Uterus (tissue), 7 donors: ENCODE results near the genes IFT80, SMC4, WDR49 and SERPINI1.

- PRO-cap, 4 experiments = peak in 1 of 4 experiments; most common plus-strand start chr3:159795288 (in 1); most common minus-strand start chr3:159795149 (in 1)
- RAMPAGE, long total RNA, 2 experiments = no peak in any of the 2 experiments
- RRBS = no CpG with 5 or more reads among the region's 10 CpGs
These were observed 430.1 kb upstream of the C3orf80 start for GRCh38 chr3:159794879-159795777.

GRCh38 chr3:159840875-159841398, 384.3 kb upstream of the C3orf80 start:
- PRO-cap, 4 experiments = no peak in any of the 4 experiments
- RAMPAGE, long total RNA, 2 experiments = no peak in any of the 2 experiments
- RRBS = no CpG with 5 or more reads among the region's 3 CpGs

DNA sequence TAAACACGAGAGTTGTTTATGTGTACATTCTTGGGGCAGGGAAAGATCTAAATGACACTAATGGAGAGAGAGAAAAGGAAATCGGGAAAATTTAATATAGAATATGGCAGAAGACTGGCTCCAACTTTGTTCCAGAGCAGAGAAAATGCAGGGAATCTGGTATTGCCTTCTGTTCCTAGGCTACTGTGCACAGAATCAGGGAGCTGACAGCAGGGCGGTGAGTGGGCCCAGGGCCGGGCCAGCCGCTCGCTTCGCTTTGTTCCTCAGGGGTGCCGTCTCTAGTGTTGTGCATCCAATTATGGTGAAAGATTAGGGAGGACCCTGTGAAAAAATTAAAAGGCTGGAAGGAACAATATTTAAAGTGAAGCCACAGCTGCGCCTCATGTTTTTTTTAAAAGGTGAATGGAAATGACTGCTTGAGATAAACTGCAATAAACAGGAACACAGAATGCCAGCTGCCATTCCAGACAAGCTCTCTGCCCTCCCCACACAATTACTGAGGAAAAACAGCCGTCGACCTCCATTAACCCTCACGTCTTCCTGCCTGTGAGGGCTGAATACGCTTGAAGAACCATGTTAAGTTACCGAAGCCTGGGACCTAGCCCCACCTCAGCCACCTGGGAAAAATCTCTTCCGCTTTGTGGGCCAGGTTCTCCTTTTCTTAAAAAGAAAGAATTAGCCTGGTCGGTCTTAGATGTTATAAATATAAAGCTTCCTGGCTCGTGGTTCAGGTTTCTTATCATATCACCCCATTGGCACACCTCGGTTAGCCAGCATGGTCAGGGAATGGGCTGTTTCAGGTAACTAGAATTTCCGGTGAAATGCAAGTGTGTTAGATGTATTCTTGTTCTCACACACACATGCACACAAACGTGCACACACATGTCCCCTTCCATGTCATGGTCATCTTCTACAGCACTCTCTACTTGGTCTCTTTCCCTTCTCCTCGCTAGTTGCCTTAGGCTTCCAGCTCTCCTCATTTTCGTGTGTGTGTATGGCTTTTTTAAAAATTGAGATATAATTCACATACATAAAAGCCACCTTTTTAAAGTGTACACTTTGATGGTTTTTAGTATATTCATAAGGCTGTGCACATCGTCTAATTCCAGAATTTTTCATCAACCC, 368.4 kb upstream of the C3orf80 start:
- PRO-cap, 4 experiments = peak in 1 of 4 experiments; most common minus-strand start position 271 of the sequence (in 1)
- RAMPAGE, long total RNA, 2 experiments = no peak in any of the 2 experiments
- RRBS = no CpG with 5 or more reads among the region's 23 CpGs

DNA sequence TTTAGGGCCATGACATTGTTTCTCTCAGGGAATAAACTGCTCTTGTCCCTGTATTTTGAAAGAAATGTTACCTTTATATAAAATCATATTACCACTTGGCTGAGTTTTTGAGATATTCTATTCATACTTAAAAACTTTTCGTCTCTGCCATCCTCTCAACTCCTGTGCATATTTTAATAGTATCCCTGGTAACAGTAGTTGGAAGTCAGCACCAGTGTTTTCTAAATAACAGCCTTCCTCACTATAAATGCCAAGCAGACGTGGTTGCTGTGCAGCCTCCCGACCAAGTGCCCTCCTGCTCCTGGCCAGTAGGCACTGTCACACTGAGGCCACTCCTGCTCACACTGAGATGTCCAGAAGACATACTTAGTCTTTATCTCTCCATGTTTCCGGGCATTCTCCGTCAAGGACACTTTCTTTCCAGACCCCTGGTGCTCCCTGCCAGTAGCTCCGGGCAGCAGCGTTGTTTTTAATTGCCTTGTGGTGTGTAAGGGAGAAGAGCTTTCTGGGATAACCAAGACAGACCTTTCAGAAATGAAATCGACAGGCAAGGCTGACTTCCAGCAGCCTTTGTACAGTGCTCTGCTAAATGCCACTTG, 342.5 kb upstream of the C3orf80 start:
- PRO-cap, 4 experiments = no peak in any of the 4 experiments
- RAMPAGE, long total RNA, 2 experiments = no peak in any of the 2 experiments
- RRBS = 27% methylated on average over 3 of the region's 8 CpGs

DNA sequence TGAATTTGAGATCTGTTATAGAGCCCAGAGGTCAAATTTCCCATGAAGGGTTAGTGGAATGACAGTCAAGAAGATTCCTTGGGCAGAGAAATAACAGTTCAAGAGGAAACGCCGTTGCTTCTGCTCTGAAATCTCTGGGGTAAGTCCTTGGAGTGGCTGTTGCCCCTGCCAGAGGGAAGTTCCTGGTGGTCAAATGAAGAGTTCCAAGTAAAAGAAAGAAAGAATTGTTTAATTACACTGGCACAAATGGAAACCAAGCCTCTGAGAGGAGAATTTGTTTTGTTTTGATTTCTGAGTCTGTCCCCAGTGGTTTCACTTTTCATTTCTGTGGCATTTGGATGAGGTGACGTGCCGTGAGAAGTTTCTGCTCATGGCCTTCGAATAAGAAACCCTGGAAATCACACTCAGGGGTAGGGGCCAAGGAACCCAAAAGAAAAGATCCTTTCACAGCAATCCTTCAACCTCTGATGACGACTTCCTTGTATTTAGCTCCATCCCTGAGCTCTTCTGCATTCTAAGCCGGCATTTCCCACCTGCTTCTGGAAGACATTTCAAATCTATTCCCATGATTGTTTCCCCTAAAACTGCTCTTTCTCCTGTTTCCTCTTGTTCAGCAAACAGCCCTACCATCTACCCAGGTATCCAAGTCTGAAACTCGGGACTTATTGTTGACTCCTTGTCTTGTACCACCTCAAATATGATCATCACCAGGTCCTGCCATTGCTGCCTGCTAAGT, 313.9 kb upstream of the C3orf80 start:
- PRO-cap, 4 experiments = no peak in any of the 4 experiments
- RAMPAGE, long total RNA, 2 experiments = no peak in any of the 2 experiments
- RRBS = no CpG with 5 or more reads among the region's 8 CpGs

DNA sequence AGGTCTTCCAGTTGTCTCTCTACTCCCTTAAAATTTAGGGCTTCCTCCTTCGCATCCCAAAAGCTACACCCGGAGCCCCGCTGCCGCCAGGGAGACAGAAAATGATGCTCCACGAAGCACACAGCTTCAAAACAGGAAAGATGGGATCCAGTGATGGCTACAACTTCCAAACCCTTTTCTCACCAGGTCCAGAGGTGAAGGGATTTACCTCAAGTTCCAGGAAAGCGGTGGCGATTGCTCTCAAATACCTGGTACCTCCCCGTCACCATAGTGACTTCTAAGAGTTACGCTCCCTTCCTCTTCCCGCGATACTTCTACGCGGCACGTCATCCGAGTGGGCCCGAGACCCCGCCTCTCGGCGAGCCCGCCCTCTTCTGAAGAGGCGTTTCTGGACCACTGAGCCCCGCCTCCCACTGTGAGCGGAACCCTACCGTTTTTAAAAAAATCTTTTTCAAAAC, at the start of gene IFT80:
Gene IFT80 (minus strand): TSS at position 288 of the 458 bp plus-strand sequence.
- PRO-cap, 4 experiments = peak in 4 of 4 experiments; most common plus-strand start position 353 of the sequence (in 1); most common minus-strand start position 279 of the sequence (in 4)
- RAMPAGE, long total RNA, 2 experiments = start-site peak on the minus strand in 1 of 2 experiments, centred at position 278 of the sequence, 106 reads per replicate
- RRBS = no CpG with 5 or more reads among the region's 24 CpGs

- PRO-cap, 4 experiments = peak in 4 of 4 experiments; most common plus-strand start chr3:160399651 (in 4); most common minus-strand start chr3:160399530 (in 2)
- RAMPAGE, long total RNA, 2 experiments = start-site peak on the plus strand in 1 of 2 experiments, at chr3:160399623-160399669 at its widest, 11 reads per replicate
- RRBS = 2% methylated on average over 5 of the region's 53 CpGs
These were observed at the start of gene SMC4 for GRCh38 chr3:160399396-160400198. Gene SMC4, plus strand, starts transcription at chr3:160399650.

DNA sequence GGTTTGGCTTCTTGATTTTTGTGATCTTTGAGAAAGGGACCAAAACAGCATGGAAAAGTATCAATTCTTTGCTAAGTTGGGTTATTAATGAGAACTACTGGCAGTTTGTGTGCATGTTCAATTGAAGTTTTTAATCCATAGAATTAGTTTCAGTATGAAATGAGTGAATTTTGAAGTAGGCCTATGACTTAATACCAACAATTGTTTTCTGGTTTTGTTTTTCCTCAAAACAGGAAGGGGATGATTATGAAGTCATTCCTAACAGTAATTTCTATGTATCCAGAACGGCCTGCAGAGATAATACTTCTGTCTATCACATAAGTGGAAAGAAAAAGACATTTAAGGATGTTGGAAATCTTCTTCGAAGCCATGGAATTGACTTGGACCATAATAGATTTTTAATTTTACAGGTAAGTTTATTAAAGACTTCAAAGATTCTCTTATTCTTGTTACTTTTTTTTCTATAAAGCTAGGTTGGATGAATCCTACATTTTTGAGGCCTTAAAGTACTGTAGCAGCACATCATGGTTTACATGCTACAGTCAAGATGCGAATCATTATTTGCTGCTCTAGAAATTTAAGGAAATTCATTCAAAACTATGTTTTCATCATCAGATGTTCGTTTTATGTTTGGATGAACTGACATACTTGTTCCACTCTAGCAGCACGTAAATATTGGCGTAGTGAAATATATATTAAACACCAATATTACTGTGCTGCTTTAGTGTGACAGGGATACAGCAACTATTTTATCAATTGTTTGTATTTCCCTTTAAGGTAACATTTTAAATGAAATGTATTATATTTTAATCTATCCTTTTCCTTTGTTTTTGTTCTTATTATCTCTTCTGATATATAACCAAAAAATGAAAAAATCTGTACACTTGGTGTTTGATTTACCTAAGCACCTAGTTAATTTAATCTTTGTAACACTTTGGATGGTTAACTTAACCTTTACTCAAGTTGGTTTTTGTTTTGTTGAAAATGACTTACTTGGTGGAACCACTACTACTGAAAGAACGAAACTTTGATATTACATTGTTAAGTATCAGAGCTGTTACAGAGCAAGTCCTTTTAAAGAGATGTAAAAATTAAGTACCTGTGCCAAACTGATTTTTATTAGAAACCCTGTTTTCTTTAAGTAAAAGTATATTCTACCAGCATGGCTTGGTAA, 5.0 kb downstream of the SMC4 start:
- PRO-cap, 4 experiments = peak in 2 of 4 experiments; most common plus-strand start position 513 of the sequence (in 2)
- RAMPAGE, long total RNA, 2 experiments = no peak in any of the 2 experiments
- RRBS = no CpG with 5 or more reads among the region's 7 CpGs

DNA sequence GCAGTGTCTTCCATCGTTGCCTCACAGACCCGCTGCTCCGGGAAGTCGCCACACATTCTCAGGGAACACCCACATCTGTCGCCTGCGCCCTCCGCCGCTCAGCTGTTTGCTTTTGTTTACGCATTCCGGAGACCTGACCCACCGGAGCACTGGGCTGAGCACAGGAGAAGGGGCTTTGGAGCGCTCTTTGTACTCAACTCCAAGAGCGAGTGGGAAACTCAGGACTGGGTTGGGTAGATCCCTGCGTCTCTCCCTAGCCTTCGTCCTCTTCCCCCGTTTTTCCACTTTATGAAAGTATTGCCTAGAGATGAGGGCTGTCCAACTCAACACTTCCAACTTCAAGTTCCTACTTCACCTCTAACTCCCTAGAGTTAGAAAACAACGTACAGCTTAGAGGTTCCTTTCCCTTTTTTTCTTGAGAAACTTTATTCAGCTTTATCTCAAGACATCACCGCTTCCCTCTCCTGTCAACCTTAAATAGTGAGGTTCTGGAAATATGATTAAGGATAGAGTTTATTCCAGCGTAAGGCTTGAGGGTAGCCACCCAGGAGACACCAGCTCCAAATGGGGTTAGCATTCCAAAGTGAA, 777 bp upstream of the TRIM59 start:
- PRO-cap, 4 experiments = no peak in any of the 4 experiments
- RAMPAGE, long total RNA, 2 experiments = no peak in any of the 2 experiments
- RRBS = 26% methylated on average over 8 of the region's 19 CpGs

DNA sequence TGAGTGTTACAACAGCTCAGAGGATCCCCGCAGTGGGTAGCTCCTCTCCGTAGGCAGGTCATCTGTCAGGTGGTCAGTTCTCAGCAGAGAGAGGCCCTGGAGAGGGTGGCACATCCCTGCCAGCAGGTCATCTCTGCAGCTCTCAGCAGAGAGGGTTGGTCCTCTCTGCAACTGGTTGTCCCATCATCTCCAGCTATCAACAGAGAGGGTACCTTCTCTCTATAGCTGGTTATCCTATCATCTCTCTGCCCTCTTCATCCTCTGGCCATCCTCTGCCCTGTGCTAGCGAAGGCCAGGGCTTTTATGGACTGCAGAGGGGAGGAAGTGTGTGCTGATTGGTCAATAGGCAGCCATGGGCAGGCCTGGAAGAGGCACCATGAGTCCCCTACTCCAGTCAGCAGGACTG, 10.3 kb upstream of the TRIM59 start:
- PRO-cap, 4 experiments = no peak in any of the 4 experiments
- RAMPAGE, long total RNA, 2 experiments = no peak in any of the 2 experiments
- RRBS = no CpG with 5 or more reads among the region's 3 CpGs

GRCh38 chr3:160817509-160818153, 61.6 kb downstream of the PPM1L start:
- PRO-cap, 4 experiments = no peak in any of the 4 experiments
- RAMPAGE, long total RNA, 2 experiments = no peak in any of the 2 experiments
- RRBS = no CpG with 5 or more reads among the region's 1 CpG

DNA sequence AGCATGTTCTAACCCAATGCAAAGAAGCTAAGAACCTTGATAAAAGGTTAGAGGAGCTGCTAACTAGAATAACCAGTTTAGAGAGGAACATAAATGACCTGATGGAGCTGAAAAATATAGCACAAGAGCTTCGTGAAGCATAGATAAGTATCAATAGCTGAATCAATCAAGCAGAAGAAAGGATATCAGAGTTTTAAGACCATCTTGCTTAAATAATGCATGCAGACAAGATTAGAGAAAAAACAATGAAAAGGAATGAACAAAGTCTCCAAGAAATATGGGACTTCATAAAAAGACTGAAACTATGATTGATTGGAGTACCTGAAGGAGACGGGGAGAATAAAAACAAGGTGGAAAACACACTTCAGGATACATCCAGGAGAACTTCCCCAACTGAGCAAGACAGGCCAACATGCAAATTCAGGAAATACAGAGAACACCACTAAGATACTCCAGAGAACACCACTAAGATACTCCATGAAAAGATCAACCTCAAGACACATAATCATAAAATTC, 130.9 kb downstream of the PPM1L start:
- PRO-cap, 4 experiments = no peak in any of the 4 experiments
- RAMPAGE, long total RNA, 2 experiments = no peak in any of the 2 experiments
- RRBS = no CpG with 5 or more reads among the region's 2 CpGs

DNA sequence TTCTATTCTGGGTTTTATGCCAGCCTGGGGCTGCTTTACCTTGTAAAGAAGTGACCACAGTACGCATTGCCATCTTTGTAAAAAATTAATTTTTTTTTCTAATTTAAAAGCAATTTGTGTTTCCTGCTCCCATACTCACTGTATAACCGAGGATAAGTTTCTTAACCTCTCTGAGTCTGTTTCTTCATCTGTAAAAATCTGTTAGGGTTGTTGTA, 151.3 kb downstream of the B3GALNT1 start:
- PRO-cap, 4 experiments = no peak in any of the 4 experiments
- RAMPAGE, long total RNA, 2 experiments = no peak in any of the 2 experiments
- RRBS = no CpG with 5 or more reads among the region's 2 CpGs

DNA sequence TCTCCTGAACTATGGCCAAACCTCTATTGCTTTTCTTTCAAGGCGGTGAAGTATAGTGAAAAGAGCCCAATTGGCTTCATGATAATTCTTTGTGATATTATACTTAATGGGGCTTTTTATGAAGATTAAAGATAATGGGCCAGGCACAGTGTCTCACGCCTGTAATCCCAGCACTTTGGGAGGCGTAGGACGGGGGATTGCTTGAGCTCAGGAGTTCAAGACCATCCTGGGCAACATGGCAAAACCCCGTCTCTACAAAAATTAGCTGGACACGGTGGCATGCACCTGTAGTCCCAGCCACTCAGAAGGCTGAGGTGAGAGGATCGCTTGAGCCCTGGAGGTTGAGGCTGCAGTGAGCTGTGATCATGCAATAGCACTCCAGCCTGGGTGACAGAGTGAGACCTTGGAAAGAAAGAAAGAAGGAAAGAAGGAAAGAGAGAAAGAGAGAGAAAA, 124.9 kb downstream of the B3GALNT1 start:
- PRO-cap, 4 experiments = no peak in any of the 4 experiments
- RAMPAGE, long total RNA, 2 experiments = no peak in any of the 2 experiments
- RRBS = no CpG with 5 or more reads among the region's 7 CpGs

DNA sequence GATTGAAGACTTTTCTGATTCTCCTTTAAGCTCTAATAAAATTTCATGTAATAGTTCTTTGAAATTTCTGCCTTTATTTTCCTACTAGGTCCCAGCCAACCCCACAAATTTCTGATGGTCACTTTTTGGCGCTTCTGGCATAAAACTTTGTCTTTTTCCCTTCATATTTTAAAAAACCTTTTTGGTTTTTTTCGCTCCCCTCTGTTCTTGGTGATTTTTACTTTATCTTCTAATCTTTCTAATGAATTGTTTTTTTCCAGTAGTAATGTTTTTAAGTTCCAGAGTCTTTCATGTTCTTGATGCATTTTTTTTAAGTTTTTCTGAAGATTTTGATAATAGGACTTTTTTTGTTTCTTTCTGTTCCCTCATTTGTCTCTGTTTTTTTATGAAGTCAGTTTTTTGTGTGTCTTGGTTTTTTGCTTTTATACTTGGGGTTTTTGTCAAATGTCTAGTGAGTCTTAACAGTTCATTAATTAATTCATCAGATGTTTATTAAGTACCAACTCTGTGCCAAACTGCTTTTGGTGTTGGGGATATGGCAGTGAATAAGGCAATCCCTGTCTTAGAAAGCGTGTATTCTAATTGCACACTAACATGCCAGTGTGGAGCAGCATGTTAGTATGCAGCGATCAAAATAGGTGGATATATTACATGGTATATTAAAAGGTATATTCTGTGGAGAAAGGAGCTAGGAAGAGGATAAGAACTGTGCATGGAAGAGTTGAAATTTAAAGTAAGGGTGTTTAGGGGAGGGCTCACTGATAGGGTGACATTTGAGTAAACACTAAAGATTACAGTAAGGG, 7.3 kb downstream of the NMD3 start:
- PRO-cap, 4 experiments = no peak in any of the 4 experiments
- RAMPAGE, long total RNA, 2 experiments = no peak in any of the 2 experiments
- RRBS = no CpG with 5 or more reads among the region's 4 CpGs

- PRO-cap, 4 experiments = no peak in any of the 4 experiments
- RAMPAGE, long total RNA, 2 experiments = no peak in any of the 2 experiments
- RRBS = no CpG with 5 or more reads among the region's 36 CpGs
These were observed 1526.4 kb downstream of the SI start for GRCh38 chr3:163551677-163552595.

DNA sequence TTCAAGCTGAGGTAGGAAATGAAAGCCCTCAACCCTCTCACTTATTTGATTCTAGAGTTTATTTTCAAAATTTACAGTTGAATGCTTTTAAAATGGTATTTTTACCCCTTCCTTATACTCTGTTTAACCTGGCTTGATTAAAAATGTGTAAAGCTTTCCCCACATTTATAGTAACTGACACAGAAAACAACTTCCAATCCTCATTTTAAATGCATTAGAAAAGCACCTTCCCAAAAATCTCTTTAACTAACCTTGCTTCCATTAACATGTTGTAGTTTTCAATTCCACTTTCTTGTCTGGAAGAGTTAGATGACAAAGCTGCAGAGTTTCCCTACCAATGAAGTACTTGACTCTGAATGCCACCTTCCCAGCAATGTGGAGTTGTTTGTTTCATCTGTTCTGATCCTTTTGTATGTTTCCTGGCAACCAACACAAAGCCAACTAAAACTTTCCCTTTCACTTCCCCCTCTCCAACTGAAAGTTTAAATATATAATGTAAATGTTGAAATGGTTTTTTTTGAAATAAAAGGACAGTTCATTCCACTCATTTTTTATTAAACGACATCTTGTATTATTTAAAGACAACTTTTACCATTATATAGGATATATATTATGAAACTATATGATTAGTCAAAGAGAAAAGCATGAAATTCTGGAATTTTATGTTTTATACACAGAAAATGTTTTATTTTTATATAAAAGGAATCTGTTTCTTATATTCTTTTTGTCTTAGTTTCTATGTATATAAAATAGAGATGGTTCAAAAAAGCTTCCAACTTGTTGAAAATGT, at the start of gene WDR49:
Gene WDR49 (minus strand): TSS at position 360 of the 790 bp plus-strand sequence.
- PRO-cap, 4 experiments = no peak in any of the 4 experiments
- RAMPAGE, long total RNA, 2 experiments = start-site peak on the minus strand in 1 of 2 experiments, centred at position 365 of the sequence, 9 reads per replicate
- RRBS = no CpG with 5 or more reads among the region's 1 CpG

- PRO-cap, 4 experiments = no peak in any of the 4 experiments
- RAMPAGE, long total RNA, 2 experiments = no peak in any of the 2 experiments
- RRBS = no CpG with 5 or more reads among the region's 1 CpG
These were observed 16.1 kb upstream of the WDR49 start for GRCh38 chr3:167669822-167670269.

- PRO-cap, 4 experiments = peak in 4 of 4 experiments; most common plus-strand start chr3:167735723 (in 4); most common minus-strand start chr3:167735617 (in 2)
- RAMPAGE, long total RNA, 2 experiments = start-site peak on the plus strand in 1 of 2 experiments, at chr3:167735676-167735733 at its widest, 51 reads per replicate
- RRBS = no CpG with 5 or more reads among the region's 36 CpGs
These were observed at the start of gene SERPINI1 for GRCh38 chr3:167735011-167735783. Gene SERPINI1, plus strand, starts transcription at chr3:167735721.

DNA sequence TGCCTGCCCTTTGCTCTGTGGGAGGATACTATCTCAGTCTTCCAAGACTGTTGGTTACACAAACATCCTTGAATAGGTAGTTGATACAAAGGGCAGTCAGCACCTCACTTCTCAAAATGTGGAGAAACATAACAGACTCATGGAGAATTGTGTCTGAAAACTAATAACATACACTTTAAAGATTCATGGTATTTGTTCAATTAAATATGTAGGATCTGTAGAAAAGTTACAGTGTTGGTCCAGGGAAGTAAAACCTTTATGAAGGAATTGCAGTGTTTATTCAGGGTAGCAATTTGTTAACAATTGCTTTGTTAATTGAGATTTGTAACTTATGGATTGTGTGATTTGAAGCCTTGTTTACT, 103.2 kb downstream of the GOLIM4 start:
- PRO-cap, 4 experiments = no peak in any of the 4 experiments
- RAMPAGE, long total RNA, 2 experiments = no peak in any of the 2 experiments